Heart (tissue), 3 donors: ENCODE measurements around the genes RHBDF1, RAB11FIP3, ANTKMT and HAGHL.

- RAMPAGE, long total RNA, 2 experiments: no peak in any of the 2 experiments
These were observed 7.8 kb downstream of the RHBDF1 start for GRCh38 chr16:64605-65077.

GRCh38 chr16:72348-73359, at the start of gene RHBDF1:
Gene RHBDF1 (minus strand): TSS chr16:72631.
- RAMPAGE, long total RNA, 2 experiments: no peak in any of the 2 experiments

DNA sequence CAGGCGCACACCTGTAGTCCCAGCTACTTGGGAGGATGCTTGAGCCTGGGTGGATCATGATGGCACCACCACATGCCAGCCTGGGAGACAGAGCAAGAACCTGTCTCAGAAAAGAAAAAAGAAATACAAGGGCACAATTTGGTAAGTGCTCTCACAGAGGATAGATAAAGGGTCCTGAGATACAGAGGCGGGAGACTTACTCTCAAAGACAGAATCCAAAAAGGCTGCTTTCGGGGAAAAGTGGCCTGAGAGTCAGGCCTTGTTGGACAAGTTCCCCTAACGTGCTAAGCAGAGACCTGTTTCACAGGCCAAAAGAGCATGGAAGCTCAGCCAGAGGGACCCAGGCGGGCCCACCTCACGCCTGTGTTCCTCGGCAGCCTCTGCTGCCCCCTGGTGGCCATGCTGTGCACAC, 18.7 kb downstream of the MPG start:
- RAMPAGE, long total RNA, 2 experiments: no peak in any of the 2 experiments

GRCh38 chr16:192004-192720, 11.9 kb downstream of the HBQ1 start:
- RAMPAGE, long total RNA, 2 experiments: no peak in any of the 2 experiments

DNA sequence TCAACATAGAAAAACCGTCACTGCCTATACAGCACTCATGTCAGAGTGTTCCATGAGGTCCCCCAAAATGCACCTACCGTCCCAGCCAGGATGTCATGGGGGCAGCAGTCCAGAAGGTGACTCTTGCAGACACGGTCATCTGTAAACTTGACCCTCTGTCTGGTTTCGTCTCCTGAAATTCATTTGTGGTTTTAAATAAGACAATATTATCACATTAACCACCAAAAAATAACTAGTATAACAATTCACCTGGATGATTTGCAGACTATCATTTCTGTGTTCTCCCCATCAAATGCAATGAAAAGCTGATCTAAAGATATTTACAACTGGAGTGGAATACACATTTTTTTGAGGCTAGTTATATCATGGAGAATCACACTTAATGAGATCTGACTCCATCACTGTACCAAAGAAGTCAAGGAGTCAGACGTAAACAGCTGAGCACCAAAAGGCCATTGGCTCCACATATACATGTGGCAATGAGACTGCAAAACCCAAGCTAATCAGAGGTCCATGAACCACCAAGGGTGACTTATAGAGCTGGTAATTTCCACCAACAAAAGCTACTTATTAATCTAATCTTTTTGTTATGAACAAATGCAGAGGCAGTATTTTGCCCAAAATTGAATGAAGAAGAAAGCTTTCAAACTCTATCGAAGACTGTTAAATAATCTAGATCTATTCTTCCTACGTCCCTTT, 1.9 kb downstream of the LUC7L start:
- RAMPAGE, long total RNA, 2 experiments: no peak in any of the 2 experiments

DNA sequence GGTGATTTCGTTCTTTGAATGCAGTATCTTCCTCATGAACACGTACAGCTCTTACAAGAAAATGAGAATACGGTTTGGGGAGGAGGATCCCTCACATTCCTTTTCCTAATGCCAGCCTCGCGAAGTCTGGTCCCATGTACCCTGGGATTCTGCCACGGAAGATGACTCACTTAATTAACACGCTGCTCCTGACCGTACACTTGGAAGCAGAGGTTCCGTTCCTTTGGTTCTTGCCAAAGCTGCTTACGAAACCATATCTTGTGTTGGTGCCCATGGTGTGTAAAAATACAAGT, 1.2 kb upstream of the RAB11FIP3 start:
- RAMPAGE, long total RNA, 2 experiments: no peak in any of the 2 experiments

DNA sequence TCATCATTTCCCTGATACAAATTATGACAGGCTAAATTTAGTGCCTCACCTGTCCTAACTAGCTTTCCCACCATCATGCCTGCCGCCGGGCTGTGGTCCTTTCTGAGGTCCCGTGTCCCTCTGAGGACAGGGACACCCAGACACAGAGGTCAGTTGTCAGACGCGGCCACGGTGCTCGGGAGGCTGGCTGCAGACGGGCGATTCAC, 941 bp upstream of the RAB11FIP3 start:
- RAMPAGE, long total RNA, 2 experiments: no peak in any of the 2 experiments

- RAMPAGE, long total RNA, 2 experiments: no peak in any of the 2 experiments
These were observed at the start of gene RAB11FIP3 for GRCh38 chr16:425241-426101. Gene RAB11FIP3 (plus strand): TSS chr16:425649.

GRCh38 chr16:426102-426306, 555 bp downstream of the RAB11FIP3 start:
- RAMPAGE, long total RNA, 2 experiments: no peak in any of the 2 experiments

DNA sequence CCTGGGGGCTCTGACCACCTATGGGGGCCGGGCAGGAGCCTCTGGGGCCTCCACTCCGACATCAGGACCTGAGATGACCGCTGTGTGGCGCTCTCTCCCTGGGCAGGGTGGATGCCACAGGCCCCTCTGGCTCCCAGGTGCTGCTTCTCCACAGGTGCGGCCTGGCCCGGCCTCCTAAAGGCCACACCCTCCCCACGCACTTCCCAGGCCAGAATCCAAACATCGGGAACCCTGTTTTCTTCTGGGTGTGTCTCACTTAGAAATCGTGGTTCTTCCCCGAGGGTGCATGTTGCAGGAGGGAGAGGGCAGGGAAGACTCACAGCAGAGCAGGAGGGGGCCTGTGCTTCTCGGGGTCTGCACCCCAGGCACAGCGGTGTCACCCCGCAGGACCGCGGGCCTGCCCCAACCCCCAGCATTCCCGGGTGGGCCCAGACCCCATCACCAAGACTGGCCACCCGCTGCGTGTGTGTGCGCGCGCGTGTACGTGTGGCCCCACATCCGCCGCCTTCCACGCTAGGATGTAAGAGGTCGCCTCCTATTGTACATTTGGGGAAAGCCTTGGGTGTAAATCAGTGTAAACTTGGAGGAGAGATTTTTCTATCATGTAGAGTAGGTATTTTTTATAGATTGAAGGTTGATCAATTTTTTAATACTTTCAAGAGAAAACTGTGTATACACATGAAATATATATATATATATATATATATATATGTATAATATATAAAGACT, 5.8 kb upstream of the CAPN15 start:
- RAMPAGE, long total RNA, 2 experiments: no peak in any of the 2 experiments

DNA sequence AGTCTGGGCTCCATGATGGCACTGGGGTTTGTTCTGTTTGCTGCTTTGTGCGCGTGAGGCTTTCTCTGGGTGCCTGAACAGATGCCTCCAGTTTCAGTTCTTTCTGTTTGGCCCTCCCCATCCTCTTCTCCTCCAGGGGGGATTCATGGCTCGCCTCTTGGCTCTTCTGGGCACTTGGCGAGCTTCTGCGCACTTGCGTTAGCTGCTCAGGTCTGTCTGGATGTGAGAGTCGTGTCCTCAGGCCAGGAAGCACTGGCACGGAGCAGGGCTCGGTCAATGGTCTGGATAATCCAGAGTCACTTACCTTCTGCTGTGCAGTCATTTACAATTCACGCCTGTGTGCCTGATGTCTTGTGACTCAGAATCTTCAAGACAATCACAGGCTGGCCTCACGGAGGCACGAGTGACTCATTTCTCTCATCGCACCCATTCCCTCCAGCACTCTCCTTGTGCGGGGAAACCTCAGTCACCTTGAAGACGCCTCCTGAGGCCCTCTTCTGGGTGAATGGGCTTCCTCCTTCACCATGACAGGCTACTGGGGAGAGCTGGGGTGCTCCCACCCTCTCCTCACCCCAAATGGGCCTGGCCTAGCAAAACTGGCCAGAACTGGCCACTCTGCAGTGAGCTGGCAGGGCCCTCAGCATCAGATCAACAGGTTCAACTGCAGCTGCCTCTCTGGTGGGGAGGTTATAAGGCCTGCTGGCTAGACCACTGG, 2.0 kb upstream of the CAPN15 start:
- RAMPAGE, long total RNA, 2 experiments: no peak in any of the 2 experiments

DNA sequence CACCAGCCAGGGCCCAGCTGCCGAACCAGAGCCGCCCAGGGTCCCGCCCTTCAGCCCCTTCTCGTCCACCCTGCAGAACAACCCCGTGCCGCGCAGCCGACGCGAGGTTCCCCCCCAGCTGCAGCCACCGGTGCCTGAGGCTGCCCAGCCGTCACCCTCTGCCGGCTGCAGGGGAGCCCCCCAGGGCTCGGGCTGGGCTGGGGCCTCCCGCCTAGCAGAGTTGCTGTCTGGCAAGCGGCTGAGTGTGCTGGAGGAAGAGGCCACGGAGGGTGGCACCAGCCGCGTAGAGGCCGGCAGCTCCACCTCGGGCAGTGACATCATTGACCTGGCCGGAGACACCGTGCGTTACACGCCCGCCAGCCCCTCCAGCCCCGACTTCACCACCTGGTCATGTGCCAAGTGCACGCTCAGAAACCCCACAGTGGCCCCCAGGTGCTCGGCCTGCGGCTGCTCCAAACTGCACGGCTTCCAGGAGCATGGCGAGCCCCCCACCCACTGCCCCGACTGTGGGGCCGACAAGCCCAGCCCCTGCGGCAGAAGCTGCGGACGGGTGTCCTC, 12.6 kb upstream of the PRR35 start:
- RAMPAGE, long total RNA, 2 experiments: no peak in any of the 2 experiments

DNA sequence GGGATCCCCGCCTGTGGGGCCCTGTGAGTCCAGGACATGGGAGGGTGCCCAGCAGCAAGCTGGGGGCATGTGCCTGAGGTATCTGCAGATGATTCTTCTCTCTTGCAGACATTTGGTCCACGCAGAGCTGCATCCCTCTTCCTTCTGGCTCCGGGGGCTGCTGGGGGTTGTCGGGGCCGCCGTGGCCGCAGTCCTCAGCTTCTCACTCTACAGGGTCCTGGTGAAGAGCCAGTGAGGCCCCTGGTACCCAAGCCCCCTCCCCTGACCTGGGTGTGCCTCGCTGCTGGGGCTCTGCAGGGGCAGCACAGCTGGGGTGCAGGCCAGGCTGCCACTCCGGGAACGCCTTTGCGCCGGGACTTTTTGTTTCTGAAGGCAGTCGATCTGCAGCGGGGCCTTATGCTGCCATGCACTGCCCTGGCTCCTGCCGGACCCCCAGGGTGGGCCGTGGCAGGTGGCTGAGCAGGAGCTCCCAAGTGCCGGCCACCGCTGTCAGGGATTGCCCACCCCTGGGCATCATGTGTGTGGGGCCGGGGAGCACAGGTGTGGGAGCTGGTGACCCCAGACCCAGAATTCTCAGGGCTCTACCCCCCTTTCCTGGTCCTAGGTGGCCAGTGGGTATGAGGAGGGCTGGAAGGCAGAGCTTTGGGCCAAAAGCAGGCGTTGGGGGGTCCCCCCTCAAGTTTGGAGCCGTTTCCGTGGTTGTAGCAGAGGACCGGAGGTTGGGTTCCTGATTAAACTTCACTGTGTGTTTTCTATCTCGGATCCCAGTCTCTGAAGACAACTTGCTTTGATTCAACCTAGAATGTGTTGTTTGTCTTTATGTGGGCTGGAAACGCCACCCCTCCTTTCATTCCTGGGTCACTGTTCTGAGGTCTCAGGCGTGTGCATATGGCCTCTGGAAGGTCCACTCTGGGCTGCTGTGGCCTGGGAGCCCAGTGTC, 1.8 kb upstream of the RHBDL1 start:
- RAMPAGE, long total RNA, 2 experiments: no peak in any of the 2 experiments

GRCh38 chr16:712648-713263, 2.2 kb upstream of the METRN start:
- RAMPAGE, long total RNA, 2 experiments: no peak in any of the 2 experiments

DNA sequence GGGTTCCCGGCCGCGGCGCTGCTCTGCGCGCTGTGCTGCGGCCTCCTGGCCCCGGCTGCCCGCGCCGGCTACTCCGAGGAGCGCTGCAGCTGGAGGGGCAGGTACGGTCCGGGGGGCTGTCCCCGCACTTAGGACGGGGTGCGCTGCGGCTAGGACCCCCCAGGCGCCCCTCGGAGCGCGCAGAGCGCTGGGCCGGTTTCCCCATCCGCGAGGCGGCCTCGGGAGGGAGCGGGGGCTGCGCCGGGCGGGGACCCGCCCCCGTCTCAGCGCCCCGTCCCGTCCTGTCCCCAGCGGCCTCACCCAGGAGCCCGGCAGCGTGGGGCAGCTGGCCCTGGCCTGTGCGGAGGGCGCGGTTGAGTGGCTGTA, 358 bp downstream of the METRN start:
- RAMPAGE, long total RNA, 2 experiments: no peak in any of the 2 experiments

- RAMPAGE, long total RNA, 2 experiments: no peak in any of the 2 experiments
These were observed at the start of gene ANTKMT for GRCh38 chr16:720754-721238. Gene ANTKMT (plus strand): TSS chr16:721146.

DNA sequence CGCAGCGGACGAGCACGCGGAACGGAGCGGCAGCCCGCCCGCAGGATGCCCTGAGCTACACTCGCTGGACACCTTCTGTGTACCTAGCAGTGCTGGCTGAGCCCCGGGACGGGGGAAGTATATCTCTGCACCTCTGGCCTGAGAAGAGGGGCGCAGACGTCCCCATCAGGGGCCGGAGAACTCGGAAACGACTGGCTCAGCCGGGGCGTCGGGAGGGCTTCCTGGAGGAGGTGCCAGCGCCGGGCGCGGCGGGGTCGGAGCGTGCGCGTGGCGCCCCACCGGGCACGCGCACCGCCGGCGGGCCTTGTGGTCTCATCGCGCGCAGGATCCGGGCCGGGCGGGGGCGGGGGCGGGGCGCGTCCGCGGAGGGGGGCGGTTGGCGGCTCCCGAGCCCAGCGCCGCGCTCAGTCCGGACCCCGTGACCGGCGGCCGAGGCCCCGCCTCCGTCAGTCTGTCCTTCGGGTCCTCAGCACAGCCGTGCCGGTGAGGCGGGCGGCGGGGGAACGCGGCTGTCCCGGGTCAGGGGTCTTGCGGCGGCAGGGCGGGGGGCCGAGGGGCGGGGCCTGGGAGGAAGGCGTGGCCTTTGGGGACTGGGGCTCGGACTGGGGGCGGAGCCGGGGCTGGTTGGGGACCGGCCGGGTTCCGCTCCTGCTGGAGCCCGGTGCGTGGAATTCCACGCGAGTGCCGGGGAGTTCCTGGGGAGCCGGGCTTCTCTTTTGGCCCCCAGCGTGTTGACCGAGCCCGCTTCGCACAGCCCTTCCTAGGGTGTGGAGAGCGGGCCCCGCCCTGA, at the start of gene HAGHL:
HAGHL (plus strand) TSS at position 449 of the 790 bp plus-strand sequence.
- RAMPAGE, long total RNA, 2 experiments: no peak in any of the 2 experiments

DNA sequence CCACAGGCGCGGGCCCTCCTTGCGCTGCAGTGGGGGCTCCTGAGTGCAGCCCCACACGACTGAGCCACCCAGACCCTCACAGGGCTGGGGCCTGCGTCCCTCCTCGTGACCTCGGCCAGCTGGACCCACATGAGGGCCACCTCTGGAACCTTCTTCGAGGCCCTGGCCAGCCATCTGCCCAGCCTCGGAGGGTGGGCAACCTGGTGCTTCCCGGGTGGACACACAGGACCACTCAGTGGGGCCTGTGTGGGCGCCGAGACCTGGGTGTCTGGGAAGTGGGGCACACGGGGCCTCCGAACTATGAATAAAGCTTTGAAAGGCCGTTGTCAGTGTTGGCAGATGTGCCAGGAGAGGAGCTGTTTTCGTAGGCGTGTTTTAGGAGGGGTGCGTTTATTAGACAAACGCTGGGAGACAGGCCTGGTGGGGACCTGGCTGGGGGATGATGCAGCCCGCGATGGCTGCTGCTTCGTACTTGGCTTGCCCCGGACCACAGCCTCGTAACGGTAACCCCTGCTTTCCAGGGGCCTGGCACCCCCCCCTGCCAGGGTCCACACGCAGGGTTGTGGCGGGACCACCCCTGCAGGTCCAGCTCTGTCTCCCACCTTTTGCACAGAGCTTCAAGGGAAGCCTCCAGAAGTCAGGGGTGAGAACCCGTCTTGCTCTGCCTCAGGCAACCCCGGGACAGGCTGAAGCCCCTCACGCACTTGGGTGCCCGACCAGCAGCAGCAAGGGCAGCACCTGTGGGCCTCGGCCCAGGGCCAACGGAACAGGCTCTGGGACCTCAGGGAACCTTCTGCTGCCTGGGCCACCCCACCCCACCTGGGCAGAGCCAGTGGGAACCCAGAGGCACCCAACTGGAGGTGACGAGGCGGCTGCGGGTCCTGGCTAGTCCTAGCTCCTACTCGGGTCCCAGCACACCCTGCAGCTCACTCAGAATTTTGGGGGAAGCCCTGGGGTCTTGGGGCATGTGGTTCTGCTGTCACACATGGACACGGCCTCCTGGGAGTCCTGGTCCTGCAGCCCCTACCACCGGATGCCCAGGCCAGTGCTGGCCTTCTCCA, 2.8 kb downstream of the HAGHL start:
- RAMPAGE, long total RNA, 2 experiments: no peak in any of the 2 experiments

- RAMPAGE, long total RNA, 2 experiments: no peak in any of the 2 experiments
These were observed 55.4 kb upstream of the GNG13 start for GRCh38 chr16:855852-856502.

DNA sequence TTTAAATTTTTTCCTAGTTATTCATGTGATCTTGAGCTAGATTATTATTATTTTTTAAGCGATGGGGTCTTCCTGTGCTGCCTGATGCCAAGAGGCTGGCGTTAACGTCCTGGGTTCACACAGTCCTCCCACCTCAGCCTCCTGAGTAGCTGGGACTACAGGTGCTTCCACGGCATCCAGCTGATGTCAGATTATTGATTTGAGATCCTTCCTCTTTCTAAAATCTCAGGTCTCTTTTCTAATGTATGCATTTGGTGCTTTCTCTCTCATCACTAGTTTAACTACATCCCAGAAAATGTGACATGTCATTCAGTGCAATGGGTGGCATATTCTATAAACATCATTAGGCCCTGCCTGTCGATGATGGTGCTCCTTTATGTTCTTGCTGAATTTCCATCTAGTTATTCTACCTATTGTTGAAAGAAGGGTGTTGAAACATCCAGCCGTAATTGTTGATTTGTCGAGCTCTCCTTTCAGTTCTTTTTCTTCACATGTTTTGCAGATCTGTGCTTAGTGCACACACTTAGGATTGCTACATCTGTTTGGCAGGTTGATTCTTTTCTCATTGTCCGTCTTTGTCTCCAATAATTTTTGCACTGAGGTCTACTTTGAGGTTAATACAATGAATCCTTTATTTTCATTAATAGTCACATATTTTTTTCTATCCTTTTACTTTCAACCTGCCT, 63.2 kb upstream of the GNG13 start:
- RAMPAGE, long total RNA, 2 experiments: no peak in any of the 2 experiments